ENCODE measurements around the genes NEUROG2, NDST3, PRSS12 and SEC24D.

- PRO-cap, 2 experiments, result no peak in any of the 2 experiments
Measured at GRCh38 chr4:112516091-112516404, at the start of gene NEUROG2. NEUROG2 (minus strand) TSS chr4:112516180.

GRCh38 chr4:113068950-113069924 lies 19.8 kb downstream of the ANK2 start:
- PRO-cap, 2 experiments, result no peak in any of the 2 experiments

DNA sequence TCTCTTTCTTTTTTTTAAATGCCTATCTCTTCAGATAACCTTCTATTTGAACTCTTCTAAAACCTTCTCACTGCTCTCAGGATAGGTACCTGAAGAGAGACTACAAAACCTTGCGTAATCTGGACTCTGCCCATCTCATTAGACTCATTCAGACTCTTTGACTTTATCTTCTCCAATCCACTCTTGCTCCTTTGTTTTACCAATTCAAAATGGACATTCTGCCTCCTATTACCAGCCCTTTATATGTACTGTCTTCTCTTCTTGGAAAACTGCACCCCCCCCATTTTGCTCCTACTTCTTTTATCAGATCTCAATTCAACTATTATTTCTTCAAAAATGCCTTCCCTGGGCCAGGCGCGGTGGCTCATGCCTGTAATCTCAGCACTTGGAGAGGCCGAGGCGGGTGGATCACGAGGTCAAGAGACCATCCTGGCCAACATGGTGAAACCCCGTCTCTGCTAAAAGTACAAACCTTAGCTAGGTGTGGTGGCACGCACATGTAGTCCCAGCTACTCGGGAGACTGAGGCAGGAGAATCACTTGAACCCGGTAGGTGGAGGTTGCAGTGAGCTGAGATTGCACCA lies 291.4 kb downstream of the CAMK2D start:
- PRO-cap, 2 experiments, result no peak in any of the 2 experiments

DNA sequence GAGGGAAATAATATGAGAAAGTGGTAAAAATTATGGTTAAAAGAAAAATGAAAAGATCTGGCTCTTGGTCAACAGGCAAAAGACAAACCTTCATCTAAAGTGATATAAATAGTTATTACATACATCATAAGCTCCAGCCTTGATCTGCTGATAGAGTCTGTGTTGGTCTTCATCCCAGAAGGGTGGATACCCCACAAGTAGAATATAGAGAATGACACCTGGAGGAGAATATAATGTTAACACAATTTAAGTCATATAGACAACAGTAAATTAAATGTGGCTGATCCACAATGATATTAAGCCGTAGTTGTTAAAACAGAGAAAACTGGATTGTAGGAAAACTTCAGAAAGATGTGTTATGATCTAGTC lies 244.1 kb downstream of the CAMK2D start:
- PRO-cap, 2 experiments, result no peak in any of the 2 experiments

DNA sequence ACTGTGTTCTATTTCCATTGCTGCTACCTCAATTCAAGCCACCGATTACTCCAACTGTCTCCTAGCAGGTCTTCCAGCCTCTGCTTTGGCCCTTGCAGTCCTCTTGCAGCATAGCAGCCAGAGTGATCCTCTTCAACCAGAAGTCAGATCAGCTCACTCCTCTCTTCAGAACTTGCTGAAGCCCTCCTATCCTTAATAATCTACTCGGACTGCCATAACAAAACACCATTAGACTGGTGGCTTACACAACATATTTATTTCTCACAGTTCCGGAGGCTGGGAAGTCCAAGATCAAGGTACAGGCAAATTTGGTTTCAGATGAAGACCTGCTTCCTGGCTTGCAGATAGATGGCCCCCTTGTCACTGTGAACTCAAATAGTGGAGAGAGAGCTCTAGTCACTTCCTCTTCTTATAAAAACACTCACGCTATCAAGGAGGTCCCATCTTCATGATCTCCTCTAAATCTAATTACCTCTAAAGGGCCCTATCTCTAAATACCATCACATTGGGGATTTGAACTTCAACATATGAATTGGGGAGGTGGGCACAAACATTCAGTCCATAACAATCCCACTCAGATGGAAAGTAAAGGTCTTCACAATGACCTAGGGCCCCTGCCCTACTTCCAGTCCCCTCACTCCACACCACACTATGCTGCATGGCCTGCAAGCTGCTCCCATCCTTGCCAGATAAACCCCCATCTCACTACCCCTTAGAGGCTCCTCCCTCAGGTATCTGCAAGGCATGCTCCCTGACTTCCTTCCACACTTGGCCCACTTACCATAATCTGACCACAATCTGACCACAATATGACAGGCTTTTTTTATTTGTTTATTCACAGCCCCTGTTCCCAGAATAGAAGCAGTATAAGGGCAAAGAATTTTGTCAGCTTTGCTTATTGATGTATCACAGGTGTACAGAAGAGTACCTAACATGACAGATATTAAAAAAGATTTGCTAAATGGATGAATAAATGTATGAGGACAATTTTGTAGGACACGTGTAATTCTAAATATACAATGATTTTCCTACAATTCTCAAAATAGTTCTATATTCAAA lies 124.9 kb downstream of the CAMK2D start:
- PRO-cap, 2 experiments, result no peak in any of the 2 experiments

DNA sequence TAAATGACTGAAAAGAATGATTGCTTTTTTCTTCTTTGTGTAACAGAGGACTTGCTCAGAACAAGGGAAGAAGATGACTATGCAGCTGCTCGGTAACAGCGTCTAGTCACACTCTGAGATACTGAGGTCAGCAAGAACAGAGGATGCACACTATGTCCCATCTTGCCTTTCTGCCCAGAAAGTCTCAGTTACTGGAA lies 77.1 kb downstream of the CAMK2D start:
- PRO-cap, 2 experiments, result no peak in any of the 2 experiments

DNA sequence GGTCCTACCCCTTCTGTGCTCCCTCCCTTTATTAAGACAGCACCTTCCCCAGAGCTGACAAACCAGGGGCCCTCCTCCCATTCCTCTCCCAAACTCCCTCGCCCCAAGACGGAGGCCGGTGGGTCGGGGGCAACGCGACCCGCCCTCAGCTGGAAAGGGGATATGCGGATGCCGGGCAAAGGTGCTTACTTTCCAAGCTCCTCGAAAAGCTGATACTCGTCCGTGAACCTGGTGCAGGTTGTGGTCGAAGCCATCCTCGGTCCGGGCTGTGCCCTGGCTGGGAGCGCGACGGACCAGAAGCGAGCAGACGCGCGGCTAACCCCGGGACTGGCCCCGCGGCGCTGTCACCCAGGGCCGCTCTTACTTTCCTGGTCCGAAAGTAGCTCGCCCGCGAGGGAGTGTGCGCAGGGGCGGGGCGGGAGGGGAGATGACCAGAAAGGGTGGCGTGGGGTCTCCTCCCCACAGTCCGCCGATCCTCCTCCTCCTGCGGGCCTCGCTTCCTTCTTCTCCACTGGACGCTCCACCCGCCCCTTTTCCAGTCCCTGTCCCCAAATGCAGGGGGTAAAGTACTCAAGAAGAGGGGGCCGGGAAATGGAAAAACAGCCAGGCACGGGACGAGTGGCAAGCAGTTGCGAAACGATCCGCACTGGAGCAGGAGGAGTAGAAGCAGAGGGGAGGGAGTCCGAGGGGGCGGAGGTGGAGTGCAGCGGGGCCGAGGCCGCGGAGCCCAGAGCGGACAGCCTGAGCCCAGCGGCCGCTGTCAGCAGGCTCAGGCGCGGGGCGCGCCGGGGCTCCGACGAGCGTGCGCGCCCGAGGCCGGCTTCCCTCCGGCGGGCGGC lies 504 bp downstream of the CAMK2D start:
- PRO-cap, 2 experiments, result peak in 2 of 2 experiments; most common plus-strand start position 462 of the sequence (in 2); most common minus-strand start position 370 of the sequence (in 1)

GRCh38 chr4:113954794-113955862 lies 24.3 kb downstream of the ARSJ start:
- PRO-cap, 2 experiments, result no peak in any of the 2 experiments

DNA sequence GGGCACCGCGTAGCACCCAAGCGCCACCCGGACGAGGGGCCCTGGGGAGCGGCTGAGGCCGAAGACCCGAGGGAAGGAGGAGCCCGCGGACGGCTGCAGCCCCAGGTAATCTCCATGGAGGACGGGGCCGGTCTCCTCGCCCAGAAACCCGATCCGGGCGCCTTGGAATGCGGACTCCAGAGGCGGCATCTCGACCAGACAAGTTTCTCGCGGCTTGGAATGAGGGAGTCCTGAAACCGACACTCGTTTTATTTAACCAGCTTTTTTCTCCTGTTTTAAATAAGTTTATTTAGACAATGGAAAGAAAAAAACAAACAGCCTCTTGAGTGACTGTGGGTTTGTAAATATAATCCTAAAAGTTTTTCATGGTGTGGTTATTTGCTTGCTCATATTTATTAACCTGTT lies 477 bp upstream of the NDST3 start:
- PRO-cap, 2 experiments, result no peak in any of the 2 experiments

DNA sequence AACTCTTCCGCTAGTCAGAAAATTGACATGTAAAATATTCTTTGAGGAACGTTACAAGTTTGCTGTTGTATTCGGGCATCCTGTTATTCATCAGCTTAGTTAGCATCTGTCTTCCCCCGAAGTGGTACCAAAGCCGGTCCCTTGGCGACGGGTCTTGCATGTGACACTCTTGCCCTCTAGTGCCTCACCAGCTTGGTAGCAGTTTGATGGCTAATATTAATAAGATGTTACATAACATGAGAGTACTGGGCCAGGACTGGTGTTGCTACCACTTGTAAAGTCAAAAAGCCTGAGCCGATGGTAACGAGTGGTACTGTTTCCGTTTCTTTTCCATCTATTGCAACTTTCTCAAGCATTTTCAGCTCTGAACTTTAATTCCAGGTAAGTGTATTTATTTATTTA lies at the start of gene NDST3:
Gene NDST3, plus strand, starts transcription at position 275 of the 402 bp plus-strand sequence.
- PRO-cap, 2 experiments, result no peak in any of the 2 experiments

- PRO-cap, 2 experiments, result peak in 1 of 2 experiments; most common plus-strand start chr4:118265608 (in 1); most common minus-strand start chr4:118265506 (in 1)
Measured at GRCh38 chr4:118265343-118266283, 87.2 kb downstream of the PRSS12 start.

GRCh38 chr4:118352626-118353322 lies at the start of gene PRSS12:
PRSS12 (minus strand) TSS chr4:118353003.
- PRO-cap, 2 experiments, result no peak in any of the 2 experiments

DNA sequence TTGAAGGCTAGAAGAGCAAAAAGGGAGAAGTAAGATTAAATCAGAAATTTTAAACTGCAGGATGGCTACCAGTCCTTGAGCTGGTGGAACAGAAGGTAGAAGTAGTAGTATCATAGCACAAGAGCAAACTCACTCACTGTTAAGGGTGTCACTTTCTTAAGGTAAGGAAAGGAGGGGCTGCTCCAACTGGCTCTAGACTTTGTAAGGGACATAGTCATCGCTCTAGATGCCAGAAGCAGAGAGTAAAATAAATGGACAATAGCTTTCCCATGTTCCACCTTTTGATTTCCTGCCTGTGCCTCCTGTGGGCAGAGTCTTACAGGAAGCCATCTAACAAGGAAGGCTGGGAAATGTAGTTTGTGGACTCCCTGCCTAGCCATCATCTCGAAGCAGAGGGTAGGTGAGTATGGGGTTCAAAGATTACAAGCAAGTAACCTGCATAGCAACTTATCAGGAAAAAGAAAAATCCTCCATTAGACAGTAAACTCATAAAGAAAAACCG lies 1.7 kb upstream of the METTL14 start:
- PRO-cap, 2 experiments, result no peak in any of the 2 experiments

DNA sequence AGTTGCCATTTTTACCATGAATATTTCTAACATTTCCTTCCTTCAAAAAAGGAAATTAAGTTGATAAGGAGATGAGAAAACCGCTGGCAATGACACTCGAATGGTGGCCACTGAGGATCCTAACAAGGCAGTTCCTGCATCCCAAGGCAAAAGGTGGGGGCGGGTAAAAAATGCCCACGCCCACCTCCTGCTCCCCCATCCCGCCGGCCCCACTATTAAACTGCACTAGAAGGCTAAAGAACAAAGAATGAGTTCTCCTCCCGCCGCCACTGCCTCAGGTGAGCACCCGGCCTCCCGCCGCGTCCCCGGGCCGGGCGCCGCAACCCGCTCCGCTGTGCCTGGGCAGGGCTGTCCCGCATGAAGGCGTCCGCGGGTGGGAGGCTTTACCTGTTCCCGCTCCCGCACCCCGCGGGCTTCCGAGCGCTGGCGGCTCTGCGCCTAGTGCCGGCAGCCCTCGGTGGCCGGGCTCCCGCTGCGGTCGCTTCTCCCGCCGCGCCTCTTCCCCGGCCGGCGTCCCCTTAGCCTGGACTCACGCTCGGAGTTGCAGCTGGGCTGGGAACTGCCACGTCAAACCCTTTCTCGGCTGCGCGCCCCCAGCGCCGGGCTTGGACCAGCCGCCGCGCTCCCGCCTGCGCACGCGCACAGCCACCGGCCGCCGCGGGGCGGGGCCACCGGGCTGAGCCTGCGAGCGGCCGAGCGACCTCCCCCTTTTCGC lies at the start of gene SEC24D:
Gene SEC24D, minus strand, starts transcription at position 573 of the 715 bp plus-strand sequence.
- PRO-cap, 2 experiments, result peak in 2 of 2 experiments; most common plus-strand start position 671 of the sequence (in 2); most common minus-strand start position 543 of the sequence (in 2)

DNA sequence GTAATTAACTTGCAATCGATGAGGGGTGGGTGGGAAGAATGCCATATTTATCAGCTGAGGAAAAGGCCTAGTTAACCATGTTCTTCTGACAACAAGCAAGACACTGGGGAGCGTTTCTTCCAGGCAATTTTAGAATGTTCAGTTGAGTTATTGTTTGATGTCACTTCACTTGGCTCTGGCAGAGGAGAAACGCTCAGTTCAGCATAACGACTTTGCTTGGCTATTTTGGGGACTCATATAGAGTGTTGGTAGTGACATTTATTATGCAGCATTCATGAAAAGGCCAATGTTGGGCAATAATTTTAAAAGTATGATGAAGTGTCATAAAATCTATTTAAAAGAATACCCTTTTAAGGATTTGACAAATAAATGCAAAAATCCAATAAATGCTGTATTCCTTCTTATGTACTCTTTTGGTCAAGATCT lies 688 bp downstream of the SYNPO2 start:
- PRO-cap, 2 experiments, result peak in 1 of 2 experiments; most common plus-strand start position 168 of the sequence (in 1); most common minus-strand start position 105 of the sequence (in 1)

DNA sequence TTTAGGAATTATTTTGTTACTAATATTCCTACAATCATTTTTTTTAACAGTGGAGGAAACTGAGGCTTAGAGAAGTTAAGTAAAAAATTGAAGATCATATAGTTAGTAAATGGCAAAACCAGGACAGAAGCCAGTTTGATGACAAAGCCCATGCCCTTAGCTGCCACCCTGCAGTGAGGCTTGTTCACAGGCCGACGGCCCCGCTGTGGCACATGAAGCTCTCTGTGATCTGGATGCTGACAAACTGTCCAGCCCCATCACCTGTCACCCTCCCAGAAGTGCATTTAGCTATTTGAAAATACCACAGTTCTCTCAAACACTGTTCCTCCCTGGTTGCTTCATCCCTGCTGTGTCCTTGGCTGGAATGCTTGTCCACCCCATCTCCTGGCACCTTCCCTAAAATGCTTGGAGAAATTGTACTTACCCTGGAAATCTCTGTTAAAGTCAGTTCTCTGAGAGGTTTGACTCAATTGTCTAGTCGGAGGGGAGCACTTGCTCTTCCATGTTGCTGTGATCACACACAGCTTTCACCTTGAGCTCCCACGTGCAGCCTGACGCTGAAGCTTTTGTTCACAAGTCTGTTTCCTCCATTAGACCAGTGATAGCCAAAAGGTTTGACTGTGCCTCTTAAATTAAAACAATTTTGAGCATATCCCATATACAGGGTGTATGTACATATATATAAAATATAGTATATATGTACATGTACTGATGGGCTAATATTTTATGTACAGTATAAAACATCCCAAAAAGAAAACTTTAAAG lies 10.1 kb downstream of the SYNPO2 start:
- PRO-cap, 2 experiments, result peak in 2 of 2 experiments; most common plus-strand start position 187 of the sequence (in 2); most common minus-strand start position 207 of the sequence (in 2)

GRCh38 chr4:118964792-118965666 lies 76.4 kb downstream of the SYNPO2 start:
- PRO-cap, 2 experiments, result no peak in any of the 2 experiments

DNA sequence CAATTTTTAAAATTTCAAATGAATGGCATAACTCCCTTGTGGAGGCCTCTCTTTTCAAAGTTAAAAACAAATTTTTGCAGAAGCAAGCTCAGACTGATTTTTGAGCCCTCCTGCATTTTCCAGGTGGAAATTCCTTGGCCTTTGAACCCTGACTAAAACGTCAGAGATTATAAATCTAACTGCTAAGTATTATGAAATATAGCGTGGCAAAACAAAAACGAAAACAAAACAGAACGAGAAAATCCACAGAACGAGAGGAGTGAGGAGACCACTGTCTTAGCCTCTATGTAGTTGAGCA lies 80.0 kb downstream of the SYNPO2 start:
- PRO-cap, 2 experiments, result no peak in any of the 2 experiments

DNA sequence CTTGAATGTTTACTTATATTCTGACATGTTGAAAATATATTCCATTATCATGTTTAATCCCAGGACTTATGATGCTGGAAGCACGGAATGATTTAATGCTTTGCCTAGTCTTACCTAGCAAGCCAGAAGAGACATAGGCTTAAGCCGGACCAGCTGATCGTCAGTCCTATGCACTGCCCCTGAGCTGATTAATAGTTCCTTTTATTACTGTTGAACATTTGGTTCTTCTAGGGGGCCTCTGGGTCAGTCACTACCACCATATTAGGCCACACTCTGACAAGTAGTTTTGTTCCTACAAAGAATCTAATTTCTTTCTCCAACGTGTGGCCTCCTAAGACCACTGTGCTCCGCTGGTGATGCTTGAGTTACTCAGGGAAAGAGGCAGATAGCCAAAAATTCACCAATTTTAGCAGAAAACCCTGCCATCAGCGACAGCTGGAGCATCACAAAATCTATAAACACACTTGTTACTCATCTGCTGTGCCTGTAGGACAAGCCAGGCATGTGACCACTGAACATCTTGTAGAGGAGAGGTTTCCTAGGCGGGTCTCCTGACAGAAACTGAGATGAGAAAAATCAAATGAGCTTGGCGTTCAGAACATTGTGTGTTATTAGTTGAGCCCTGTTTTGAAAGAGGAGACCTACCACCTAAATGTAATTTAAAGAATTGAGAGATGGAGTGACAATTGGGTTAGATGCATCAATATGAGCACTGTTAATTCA lies 105.3 kb downstream of the SYNPO2 start:
- PRO-cap, 2 experiments, result no peak in any of the 2 experiments

GRCh38 chr4:119189553-119190160 lies 22.9 kb upstream of the USP53 start:
- PRO-cap, 2 experiments, result no peak in any of the 2 experiments